Mesangial cell (primary cell): ENCODE measurements around a stretch of chr5.

DNA sequence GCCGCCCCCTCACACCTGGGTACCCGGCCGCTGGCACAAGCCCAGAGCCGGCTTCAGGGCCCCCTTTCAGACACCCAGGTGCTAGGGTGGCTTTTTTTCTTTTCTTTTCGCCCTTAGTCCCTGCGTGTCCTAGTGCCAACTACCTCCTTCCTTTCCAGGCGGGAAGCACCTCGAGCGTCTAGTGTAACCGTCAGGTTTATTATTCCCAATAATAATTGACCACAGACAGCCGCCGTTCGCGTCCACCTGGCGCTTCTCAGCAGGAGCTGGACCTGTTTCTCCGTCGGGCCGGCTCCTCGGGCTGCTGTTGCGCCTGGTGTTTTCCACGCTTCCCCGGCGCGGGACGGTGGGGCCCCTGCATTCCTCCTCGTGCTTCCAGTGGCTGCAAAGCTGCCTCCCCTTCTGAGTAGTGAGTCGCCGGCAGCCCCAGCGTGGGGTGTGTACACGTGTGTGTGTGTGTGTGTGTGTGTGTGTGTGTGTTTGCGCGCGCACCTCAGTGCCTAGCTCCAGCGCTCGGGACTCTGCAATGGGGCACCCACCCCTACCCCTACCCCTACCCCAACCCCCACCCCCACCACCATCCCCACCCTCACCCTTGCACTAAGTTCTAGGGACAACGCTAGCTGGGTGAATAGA is 29.8 kb upstream of the PDE8B start:
- RAMPAGE, long total RNA, result no peak

DNA sequence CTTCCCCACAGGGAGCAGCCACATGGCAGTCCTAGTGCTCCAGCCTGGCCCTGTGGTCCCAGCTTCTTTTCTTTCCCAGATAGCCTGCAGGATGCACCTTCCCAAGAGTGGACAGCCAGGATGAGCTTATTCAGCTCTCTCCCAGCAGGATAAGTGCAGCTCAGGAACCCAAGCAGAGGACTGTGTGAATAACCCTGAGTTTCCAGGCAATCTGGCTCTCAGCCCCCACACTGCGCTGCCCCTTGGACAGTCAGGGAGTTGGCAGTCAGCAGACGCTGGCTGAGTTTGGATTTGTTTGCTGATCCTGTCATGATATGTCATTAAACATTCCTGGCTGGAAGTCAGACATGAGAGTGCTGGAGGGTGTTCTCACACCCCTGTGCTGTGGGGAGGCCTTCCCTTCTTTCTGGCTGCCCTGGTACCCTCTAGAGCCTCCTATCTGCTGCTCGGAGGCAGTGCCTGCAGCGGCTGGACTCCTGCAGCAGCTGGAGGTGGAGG is 71.7 kb downstream of the PDE8B start:
- RAMPAGE, long total RNA, result no peak

DNA sequence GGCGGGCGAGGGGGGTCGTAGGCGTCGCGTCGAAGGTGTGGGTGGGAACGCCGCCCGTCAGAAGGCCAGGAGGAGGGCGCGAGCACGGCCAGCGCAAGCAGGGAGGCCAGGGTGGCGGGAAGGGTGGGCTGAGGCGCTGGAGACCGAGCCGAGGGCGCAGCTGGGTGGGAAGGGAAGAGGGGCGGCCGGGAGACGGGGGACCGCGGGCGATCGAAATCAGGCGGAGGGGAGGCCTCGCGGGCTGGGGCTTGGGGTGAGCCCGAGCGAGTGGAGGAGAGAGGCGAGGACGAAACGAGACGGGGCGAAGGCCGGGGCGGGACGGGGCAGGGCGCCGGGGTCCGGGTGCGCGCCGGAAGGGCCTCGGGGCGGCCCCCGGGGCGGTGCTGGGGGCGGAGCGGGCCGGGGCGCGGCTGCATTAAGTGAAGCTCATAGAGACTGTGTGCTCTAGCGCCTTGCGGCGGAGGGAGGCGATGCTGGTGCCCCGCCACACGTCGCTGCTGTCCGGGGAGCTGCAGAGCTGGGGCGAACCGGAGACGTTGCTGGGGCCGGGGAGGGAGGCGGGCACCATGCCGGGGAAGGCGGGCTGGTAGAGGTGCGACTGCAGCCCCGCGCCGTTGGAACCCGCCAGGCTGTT is 8.5 kb downstream of the OTP start:
- RAMPAGE, long total RNA, result no peak

GRCh38 chr5:77775045-77776178 is 727 bp downstream of the TBCA start:
- RAMPAGE, long total RNA, result no peak

DNA sequence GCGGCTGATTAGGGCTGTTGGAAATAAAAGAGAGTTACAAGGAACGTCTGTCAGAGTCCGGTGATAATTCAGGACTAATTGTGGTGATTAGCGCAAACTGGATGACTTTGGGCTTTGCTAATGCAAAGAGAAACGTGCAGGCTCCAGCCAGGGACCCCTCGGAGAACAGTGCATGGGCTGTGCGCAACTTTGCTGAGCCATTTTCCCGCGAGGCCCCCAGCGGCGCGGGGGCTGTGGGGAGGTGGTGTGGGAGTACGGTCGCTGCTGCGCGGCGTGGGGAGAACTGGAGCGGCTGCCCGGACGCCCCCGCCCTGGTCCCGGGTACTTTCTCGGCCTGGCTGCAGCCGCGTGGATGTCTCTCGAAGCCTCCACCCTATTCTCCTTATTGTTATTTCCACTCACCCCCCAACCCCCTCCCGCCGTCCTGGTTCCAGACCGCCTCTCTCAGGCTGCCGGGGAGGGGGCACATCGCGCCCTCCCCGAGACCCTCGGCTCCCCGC is 68.4 kb upstream of the TBCA start:
- RAMPAGE, long total RNA, result no peak

GRCh38 chr5:77852269-77853337 is 76.5 kb upstream of the TBCA start:
- RAMPAGE, long total RNA, result no peak

- RAMPAGE, long total RNA, result no peak
Observed at GRCh38 chr5:78518448-78519098, 130.0 kb downstream of the LHFPL2 start.

- RAMPAGE, long total RNA, result no peak
Observed at GRCh38 chr5:78557510-78557723, 91.2 kb downstream of the LHFPL2 start.

DNA sequence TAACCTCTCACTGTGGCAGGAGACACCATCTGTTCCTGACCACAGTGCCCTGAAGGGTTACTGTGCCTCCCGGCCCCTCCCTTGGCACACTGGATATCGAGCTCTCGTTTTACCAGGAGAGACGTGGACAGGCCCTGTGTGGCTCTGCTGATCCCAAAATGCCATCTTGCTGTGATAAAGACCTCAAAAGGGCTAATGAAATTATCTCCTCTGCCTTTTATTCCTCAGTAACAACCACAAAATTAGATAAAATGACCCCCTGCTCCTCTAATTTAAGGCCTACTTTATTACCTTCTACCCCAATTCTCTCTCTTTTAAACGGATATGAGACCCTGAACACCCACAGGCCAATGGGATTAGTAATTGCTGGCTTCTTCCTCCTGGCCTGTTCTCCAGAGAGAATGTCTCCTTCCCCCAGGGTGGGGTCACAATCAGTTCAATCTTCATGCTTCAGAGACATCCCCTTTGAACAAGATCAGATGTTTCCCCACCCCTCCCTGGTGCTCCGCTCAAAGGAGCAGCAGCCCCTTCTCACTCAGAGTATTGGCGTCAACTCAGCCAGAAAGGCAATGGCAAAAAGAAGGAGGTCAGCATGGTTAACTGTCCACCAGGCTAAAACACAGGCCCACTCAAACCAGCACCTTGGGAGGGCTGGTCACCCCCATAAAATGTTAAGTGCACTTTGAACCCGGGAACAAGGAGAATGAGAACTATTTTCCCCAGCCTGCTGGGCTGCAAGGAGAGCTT is 20.4 kb downstream of the LHFPL2 start:
- RAMPAGE, long total RNA, result no peak

GRCh38 chr5:78677732-78678205 is 29.2 kb upstream of the LHFPL2 start:
- RAMPAGE, long total RNA, result no peak

DNA sequence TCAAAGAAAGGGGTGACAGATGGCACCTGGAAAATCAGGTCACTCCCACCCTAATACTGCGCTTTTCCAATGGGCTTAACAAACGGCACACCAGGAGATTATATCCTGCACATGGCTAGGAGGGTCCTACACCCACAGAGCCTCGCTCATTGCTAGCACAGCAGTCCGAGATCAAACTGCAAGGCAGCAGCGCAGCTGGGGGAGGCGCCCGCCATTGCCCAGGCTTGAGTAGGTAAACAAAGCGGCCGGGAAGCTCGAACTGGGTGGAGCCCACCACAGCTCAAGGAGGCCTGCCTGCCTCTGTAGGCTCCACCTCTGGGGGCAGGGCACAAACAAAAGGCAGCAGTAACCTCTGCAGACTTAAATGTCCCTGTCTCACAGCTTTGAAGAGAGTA is 61.4 kb upstream of the LHFPL2 start:
- RAMPAGE, long total RNA, result no peak

DNA sequence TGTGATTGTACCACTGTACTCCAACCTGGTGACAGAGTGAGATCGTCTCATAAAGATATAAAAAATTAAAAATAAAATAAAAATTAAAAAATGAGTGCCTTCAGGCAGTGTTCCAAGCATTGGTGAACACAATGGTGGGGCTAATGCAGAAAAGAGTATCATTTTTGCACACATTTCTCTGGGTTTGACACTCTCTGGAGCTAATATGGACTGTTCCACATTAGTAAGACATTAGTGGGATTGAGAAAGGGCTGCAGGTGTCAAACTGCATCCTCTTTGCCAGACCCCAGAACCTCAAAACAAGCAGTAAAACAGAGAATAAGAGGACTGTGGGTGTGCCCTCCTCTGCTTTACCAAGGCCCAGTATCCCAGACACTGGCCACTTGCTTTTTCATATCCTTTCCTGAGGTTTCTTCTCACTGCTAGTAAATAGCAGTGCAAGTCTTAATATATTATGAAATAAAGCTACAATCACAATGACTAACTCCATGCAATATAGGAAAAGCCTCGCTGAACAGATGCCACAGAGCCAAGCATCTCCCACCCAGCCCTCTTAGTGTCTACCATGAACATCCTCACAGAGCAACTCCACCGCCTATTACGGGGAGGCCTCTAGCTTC is 130.5 kb upstream of the LHFPL2 start:
- RAMPAGE, long total RNA, result no peak

GRCh38 chr5:79091120-79091437 is 20.5 kb upstream of the BHMT start:
- RAMPAGE, long total RNA, result no peak

- RAMPAGE, long total RNA, result no peak
Observed at GRCh38 chr5:79236258-79236974, 485 bp downstream of the JMY start.

- RAMPAGE, long total RNA, result no peak
Observed at GRCh38 chr5:79236975-79237899, 1.3 kb downstream of the JMY start.

DNA sequence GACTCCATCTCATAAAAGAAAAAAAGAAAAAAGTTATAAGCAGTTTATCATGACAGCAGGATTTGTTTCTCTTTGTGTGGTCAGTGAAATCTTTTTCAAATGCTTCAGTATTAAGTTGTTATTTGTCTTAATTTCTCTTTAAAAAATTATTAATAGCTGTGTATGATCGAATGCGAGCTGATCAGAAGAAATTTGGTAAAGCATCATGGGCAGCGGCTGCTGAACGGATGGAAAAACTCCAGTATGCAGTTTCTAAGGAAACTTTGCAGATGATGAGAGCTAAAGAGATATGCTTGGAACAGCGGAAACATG is 55.0 kb downstream of the JMY start:
- RAMPAGE, long total RNA, result no peak

GRCh38 chr5:79299940-79300429 is 64.1 kb downstream of the JMY start:
- RAMPAGE, long total RNA, result no peak

- RAMPAGE, long total RNA, result no peak
Observed at GRCh38 chr5:79401927-79402179, 112.1 kb downstream of the HOMER1 start.

GRCh38 chr5:79481647-79482107 is 32.3 kb downstream of the HOMER1 start:
- RAMPAGE, long total RNA, result no peak

GRCh38 chr5:79590467-79590739 is 21.8 kb upstream of the TENT2 start:
- RAMPAGE, long total RNA, result no peak